Glomerular endothelial cell (primary cell): Measurements from ENCODE around the genes HHIPL2, TAF1A, AIDA, CCDC185 and CAPN8.

- RAMPAGE, long total RNA, result no peak
Measured at GRCh38 chr1:222524793-222525287, 23.1 kb downstream of the HHIPL2 start.

- RAMPAGE, long total RNA, result no peak
Measured at GRCh38 chr1:222547819-222548418, at the start of gene HHIPL2. TSS of gene HHIPL2 (minus strand) at chr1:222548104.

DNA sequence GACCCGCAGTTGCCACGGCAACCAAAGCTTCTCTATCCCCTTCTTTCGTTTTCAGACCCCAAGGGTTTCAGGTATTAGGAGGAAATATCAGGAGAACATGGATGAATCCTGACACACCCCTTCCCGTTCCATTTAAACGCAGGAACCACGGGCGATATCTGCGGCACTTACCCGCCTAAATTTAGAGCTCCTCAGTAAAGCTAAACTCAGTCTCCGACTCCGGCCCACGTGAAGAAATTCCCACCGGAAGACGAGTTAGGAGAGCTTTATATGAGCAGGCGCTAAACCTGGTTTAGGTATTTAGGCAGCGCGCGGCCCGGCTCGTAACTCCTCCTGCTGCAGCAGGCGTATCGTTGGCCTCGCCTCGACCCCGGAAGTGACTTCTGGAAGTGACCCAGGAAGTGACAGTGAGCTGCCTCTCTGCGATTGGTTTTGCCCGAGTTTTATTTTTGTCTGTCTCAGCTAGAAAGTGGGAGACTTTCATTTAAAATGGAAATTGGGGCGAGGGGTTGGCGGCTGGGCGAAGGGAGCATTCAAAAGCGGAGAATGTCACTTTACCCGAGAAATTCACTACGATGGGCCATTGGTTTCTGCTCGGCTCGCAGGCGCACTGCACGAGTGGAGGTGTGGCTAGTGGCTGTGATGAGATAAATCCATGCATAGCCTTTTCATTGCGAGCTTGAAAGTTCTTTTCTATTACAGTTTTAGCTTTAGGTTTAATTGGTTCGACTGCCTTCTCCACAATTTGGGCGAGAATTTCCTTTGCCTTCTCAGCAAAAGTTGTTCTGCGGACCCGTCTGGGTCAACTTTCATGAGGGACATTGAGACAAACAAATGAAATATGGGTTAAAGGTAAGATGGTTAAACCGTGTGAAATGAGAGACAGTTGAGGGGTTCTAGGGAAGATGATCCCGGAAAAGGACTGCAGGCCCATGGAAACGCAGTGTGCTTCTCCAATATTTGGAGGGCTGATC, at the start of gene TAF1A:
TSS of gene TAF1A (minus strand) at position 378 of the 974 bp plus-strand sequence.
- RAMPAGE, long total RNA, result start-site peak on the minus strand centred at position 336 of the sequence, 120 bp wide, 36 and 17 reads in 2 replicates

DNA sequence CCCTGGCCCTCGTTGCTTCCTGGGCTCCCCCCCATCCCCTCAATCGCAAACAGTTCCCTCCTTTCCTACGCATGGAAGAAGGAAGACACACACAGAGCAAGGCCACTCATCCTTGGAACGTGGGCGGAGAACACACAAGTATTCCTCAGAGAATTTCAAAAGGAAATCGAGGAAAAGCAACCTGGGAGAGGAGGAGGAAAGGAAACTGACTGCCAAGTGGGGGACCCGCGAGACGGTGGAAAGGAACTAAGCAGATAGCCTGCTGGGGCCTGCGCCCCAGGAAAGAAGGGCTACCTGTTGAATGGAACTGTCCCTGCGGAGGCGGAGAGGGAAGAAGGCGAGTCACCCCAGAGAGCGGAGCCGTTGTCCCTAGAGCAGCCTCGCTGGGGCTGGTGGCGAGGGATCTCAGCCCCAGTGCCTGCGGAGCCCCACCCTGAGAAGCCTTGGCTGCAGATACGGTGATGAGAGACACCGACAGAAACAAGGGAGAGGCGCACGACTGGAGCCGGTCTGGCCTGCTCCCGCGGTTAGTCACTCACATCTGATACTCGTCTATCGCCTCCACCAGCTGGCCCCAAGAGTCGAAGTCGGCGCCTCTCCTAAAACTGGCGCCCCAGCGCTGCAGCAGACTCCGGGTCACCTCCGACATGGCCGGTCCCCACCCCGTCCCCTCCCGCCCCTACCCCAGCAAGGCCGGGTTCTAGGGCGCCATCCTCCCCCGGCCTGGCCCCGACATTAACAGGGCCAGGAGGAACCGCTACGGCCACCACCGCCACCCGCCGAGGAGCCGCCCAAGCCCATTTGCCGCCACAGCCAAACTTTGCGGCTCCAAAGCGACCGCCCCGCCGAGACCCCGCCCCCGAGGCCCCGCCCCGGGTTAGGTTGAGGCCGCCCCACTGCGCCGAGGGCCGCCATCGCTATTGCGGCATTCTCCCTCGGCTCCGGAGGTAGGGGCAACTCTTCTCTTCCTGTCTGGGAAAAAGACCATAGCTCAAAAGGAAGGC, at the start of gene AIDA:
TSS of gene AIDA (minus strand) at position 823 of the 1,004 bp plus-strand sequence.
- RAMPAGE, long total RNA, result start-site peak on the plus strand centred at position 903 of the sequence, 57 bp wide, 283 and 93 reads in 2 replicates

GRCh38 chr1:222746288-222746690, 9.3 kb downstream of the FAM177B start:
- RAMPAGE, long total RNA, result no peak

DNA sequence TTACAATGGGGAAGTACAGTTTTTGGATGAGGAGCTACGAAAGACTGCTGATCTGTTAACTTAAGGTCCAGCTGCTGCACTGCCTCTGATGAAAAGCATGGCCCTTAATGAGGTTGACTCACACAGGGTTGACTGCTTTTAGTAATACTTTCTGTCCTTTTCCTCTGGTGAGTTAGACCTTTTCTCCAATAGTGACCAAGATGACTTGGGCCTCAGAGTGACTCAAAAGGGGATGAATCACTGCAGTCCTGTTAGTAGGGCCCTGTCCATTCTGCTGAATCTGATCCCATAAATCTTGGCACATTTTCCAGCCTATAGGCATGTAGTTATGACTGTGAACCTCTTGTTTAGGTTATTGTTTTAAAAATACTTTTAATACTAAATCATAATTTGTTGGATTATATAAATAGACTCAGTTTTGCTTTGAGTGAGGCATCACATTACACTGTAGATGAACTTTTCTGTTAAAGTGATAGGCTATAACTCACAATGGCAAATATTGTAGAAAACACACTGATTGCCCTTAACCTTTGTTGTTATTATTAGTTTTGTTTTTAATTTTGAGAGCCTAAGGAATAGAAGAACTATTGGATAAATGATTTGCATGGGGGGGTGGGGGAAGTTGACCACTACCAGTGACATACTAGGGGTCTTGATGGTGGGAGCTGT, 2.8 kb downstream of the DISP1 start:
- RAMPAGE, long total RNA, result no peak

GRCh38 chr1:222928160-222928644, 113.4 kb downstream of the DISP1 start:
- RAMPAGE, long total RNA, result no peak

DNA sequence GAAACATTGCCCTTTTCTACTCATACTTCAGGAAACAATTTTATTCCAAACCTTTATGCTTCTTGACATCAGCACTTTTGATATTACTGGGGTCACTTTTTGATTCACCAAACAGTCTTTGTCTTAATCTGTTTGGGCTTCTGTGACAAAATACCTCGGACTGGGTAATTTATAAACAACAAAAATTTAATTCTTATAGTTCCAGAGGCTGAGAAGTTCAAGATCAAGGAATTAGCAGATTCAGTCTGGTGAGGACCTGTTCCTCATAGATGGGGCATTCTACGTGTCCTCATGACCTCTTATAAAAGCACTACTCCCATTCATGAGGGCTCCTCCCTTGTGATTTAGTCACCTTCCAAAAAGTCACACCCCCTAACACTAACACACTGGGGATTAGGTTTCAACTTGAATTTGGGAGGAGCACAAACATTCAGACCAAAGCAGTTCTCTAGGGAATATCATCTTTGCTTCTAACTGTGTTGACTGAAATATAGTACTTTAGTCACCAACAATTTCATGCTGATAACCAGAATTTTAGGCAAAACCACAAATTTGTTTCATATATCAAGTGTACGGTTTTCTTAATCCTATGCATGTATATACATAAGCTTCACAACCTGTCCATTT, 141.5 kb downstream of the TLR5 start:
- RAMPAGE, long total RNA, result no peak

- RAMPAGE, long total RNA, result no peak
Measured at GRCh38 chr1:223393082-223394173, at the start of gene CCDC185. TSS of gene CCDC185 (plus strand) at chr1:223393415.

GRCh38 chr1:223515463-223516077, 122.4 kb downstream of the CCDC185 start:
- RAMPAGE, long total RNA, result no peak

DNA sequence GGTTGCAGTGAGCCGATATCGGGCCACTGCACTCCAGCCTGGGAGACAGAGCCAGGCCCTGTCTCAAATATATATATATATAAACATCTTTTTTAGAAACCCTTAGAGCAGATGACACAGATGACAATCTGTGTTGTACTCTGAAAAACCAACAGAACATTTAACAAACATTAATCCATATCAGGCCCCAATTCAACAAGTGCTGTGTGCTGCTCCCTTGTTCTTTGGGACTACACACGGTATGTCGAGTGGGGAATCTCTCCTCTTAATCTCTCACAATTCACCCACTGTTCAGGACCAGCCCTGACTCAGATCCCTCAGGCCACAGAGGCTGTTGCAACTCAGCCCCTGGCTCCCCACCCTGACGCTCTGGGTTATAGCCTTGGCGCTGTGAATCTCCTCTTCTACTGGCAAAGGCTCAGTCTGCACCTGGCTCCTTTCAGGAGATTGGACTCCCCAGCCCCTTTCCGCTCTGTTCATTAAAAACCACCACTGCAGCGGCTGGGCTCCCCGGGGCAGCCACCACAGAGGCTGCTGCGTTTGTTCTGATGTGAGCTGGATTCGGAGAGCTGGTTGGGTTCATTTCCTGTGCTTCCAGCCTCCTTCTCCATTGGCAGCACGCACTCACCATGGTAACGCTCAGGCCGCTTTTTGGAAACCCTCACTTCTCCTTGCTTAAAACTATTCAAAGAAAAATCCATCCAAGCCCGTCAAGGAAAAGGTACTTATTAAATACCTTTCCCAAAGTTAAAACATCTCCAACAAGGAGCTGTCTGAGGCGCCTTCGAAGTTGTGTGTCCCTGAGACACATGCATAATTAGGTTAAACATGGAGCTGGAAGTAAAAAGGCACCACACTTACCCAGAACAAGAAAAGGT, 13.0 kb downstream of the CAPN8 start:
- RAMPAGE, long total RNA, result no peak

- RAMPAGE, long total RNA, result no peak
Measured at GRCh38 chr1:223665233-223666059, at the start of gene CAPN8. TSS of gene CAPN8 (minus strand) at chr1:223665701.

DNA sequence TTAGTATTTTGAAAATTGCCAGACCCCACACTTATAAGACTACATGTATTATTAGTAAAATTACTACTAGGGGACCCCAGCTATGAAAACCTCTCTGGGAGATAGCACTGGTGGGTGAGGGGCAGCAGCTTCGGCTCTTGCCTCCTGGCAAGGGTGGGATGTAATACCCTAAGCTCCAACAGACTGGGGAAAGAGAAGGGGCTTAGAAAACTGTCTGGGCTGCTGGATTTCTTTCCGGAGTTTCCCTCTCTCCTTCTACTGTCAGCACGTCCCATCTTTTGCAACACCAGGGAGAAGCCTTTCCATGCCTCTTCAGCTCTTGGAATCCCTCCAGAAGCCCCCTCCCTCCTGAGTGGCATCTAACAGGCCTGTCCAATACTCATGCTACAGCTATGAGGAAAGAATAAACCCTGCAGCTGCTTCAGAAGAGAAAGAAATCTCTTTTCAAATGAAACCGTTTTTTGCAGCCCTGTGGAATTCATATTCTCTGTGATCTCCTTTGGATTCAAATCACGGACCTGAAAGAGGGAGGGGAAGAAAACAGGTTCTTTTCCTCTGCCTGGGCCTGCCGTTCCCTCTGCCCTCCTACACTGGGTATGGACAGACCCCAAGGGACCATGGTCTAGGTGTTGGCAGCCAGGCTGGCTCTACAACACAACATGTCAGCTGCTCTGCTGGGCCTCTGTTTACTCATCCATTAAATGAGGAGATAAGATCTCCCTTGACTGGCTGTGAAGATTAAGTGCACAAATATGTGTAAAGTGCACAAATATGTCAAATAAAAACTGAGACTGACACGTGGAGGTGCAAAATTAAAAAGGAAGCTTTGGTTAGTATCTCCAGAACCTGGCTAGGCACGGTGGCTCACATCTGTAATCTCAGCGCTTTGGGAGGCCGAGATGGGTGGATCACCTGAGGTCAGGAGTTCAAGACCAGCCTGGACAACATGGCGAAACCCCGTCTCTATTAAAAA, 6.1 kb upstream of the CAPN2 start:
- RAMPAGE, long total RNA, result no peak

- RAMPAGE, long total RNA, result no peak
Measured at GRCh38 chr1:223739381-223740498, 27.4 kb downstream of the CAPN2 start.

- RAMPAGE, long total RNA, result no peak
Measured at GRCh38 chr1:223759009-223759620, 46.8 kb downstream of the CAPN2 start.

- RAMPAGE, long total RNA, result no peak
Measured at GRCh38 chr1:223764961-223765762, 52.8 kb downstream of the CAPN2 start.

- RAMPAGE, long total RNA, result no peak
Measured at GRCh38 chr1:223800458-223801188, 45.1 kb downstream of the TP53BP2 start.

GRCh38 chr1:223804067-223804606, 41.6 kb downstream of the TP53BP2 start:
- RAMPAGE, long total RNA, result no peak

GRCh38 chr1:223824542-223825334, 21.0 kb downstream of the TP53BP2 start:
- RAMPAGE, long total RNA, result no peak

DNA sequence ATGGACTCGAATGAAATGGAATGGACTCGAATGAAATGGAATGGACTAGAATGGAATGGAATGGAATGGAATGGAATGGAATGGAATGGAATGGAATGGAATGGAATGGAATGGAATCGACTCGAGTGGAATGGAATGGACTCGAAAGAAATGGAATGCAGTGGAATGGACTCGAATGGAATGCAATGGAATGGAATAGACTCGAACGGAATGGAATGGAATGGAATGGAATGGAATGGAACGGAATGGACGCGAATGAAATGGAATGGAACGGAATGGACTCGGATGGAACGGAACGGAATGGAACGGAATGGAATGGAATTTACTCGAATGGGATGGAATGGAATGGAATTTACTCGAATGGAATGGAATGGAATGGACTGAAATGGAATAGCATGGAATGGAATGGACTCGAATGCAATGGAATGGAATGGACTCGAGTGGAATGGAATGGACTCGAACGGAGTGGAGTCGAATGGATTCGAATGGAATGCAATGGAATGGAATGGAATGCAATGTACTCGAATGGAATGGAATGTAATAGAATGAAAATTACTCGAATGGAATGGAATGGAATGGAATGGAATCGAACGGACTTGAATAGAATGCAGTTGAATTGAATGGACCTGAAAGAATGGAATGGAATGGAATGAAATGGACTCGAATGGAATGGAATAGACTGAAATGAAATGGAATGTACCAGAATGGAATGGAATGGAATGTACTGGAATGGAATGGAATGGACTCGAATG, 100.1 kb upstream of the FBXO28 start:
- RAMPAGE, long total RNA, result no peak